Bronchus (tissue), 1 donor: ENCODE results near the genes SLC13A5, DVL2, EIF5A, KCTD11, SPEM2, ZBTB4 and SLC35G6.

DNA sequence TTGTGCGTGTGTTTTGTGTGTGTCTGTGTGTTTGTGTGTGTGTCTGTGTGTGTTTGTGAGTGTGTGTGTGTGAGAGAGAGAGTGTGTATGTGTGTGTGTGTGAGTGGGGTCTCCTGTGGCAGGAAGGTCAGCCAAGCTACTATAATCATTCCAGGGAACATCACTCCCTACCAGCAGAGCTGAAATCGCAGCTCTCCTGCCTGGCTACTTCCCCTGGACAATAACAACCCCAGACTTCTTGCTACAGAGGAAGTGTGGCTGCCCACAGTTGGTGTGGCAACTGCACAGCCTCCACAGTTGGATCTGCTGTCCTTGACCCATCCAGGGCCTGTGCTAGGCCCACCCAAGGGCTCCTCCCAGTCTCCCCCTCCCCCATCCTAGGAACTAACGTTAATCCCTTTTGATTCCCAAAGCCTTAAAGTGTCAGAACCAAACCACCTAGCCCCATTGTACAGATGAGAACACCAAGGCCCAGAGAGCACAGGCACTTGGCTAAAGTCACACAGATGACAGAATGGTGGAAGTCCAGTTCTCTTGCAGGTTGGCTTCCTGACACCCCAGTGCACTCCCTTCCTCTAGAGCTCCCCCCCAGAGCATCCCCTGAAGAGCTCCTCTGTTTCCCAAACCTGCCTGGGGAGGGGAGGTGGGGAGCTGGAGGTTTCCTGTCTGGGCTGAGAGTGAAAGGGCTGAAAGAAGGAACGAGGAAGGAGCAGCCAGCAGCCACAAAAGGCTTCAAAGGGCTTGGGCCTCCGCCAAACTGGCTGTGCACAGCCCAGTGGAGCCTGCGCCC is 1.3 kb downstream of the SLC13A5 start:
- PRO-cap, result no peak

DNA sequence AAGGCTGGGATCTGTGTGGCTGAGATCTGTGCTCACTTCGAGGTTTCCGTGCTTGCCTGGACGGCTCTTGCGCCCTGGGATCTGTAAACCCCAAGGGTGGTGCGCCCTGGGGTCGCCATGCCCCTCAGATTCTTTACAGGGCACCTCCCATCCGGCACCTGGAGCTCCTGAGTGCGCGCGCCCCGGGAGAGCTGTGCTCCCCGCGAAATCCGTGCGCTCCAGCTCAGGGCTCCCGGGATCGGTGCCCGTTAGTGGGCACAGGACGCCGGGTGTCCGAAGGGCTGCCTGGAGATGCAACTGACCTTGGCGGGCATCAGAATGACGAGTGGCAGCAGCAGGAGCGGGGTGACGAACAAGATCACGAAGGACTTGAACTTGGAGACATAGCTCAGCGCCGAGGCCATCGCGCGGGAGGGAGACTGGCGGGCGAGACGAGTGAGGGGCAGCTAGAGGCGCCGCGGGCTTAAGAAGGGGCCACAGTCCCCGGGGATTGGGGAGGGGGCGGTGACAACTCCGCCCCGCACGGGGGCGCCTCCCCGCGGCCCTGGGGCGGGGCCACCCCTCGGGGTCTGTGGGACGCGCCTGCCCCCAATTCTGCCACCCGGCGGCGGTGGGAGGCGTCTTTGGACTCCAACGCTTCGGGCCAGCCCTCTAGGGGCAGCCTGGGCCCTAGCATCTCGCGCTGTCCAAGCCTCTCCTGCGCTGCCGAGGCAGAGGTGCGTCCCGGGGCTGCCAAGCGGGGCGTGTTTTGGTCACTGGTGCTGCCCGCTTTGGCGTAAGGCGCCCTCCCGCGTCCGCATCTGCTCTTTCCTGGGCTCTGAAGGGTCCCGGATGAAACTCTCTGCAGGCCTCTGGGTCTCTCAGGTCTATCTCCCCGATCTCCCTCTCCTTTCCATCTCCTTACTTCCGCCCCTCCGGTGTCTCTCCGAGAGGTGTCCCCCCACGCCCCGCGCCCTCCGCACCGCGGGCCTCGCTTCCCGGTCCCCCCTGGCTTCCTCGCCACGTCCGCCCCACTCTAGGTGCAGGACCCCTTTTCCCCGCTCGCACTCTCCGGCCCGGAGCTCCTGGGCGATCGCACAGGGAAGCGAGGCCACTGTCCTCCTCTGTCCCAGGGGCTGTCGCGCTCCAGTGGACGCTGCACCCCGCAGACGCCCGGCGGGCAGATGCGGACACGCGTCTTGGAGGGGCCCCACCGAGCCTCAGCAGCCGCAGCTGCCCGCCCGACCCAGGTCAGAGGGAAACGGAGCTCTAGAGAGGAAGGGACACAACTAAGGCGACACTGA is at the start of gene SLC13A5:
SLC13A5 (minus strand) TSS at position 440 of the 1,283 bp plus-strand sequence.
- PRO-cap, result no peak

DNA sequence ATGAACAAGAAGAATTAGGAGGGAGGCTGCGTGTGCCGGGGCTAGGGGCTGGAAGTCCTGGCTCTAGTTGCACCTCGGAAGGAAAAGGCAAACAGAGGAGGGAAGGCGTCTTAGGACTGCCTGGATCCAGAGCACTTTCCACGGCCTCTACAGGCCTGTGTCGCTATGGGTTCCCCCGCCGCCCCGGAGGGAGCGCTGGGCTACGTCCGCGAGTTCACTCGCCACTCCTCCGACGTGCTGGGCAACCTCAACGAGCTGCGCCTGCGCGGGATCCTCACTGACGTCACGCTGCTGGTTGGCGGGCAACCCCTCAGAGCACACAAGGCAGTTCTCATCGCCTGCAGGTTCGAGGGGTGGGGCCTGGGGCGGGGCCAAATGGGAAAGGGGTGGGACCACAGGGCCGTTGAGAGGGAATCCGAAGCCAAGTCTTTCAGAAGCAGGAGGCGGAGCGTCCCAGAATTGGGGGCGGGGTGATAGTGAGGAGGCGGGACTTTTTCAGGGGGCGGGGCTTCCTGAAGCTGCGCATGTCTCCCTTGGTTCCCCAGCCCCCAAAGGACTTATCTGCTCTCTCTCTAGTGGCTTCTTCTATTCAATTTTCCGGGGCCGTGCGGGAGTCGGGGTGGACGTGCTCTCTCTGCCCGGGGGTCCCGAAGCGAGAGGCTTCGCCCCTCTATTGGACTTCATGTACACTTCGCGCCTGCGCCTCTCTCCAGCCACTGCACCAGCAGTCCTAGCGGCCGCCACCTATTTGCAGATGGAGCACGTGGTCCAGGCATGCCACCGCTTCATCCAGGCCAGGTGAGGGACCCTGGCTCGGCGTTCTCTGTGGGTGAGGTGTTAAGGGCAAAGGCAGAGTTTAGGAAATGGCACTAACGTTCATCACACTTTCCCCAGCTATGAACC is 908 bp downstream of the BCL6B start:
- PRO-cap, result unidirectional peak, minus-strand start at position 236 of the sequence

GRCh38 chr17:7112007-7112709 is 2.5 kb downstream of the ASGR2 start:
- PRO-cap, result no peak

- PRO-cap, result no peak
Measured at GRCh38 chr17:7137179-7137574, 22.6 kb upstream of the ASGR2 start.

GRCh38 chr17:7221408-7221825 is 1.7 kb downstream of the ACADVL start:
- PRO-cap, result no peak

DNA sequence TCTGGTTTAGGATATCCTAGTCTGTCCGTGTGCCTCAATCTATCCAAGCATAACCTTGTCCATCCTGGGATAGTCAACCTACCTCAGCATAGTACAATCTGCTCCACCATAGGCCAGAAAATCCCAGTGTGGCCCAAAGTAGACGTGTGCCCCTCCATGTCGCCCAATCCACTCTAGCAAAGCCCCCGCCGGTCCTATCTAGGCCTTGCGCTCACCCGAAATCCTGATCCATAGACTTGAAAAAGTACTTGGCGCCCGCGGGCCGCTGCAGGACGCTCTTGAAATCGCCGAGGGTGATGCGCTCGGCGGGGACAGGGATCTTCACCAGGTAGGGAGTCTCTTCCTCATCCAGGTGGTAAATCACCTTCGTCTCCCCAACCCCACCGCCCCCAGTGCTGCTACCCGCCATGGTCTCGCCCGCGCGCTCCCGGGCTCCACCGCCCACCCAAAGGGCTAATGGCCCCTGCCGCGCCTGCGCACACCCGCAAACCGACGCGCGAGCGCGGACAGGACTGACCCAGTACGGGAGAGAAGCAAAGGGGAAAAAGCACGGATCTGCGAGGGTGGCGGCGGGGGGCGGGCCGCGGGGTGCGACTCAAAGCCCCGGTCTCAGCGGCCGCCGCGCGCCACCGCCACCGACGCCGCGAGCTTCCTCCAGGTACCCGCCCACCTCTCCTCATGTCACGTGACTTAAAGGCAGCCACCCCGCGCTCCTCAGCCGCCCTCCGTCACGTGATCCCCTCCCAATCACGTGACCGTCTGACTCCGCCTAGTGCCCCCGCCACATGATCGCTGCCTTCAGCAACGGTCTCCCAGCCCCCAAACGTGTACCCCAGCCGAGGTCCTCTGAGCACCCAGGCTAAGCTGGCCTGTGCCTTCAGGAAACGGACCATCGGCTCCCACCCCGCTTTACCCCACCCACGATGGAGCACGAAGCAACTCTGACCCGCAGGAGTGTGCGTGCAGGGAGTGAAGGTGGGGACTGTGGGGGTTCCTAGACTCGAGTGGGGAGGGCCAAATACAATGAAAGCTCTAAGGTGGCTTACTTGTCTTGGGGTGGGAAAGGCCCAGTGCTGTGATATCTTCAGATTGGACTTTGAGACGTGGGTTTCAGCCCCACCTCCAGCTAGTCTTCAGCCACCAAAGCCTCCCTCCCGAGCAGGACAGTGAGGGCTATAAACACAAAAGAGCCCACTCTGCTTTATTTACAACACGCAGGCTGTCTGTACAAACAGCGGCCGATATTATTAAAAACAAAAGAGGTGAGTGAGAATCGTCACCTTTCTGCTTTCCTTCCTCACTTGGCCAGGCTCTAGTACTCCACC is at the start of gene DVL2:
DVL2 (minus strand) TSS at position 664 of the 1,325 bp plus-strand sequence.
- PRO-cap, result bidirectional peak, plus-strand start at position 762 of the sequence, minus-strand start at position 664 of the sequence

GRCh38 chr17:7307500-7308511 is at the start of gene EIF5A:
TSS of gene EIF5A (plus strand) at chr17:7307628.
- PRO-cap, result bidirectional peak, plus-strand start at chr17:7307537, minus-strand start at chr17:7307225; unidirectional peak, plus-strand start at chr17:7307837; bidirectional peak, plus-strand start at chr17:7307996, minus-strand start at chr17:7307931

DNA sequence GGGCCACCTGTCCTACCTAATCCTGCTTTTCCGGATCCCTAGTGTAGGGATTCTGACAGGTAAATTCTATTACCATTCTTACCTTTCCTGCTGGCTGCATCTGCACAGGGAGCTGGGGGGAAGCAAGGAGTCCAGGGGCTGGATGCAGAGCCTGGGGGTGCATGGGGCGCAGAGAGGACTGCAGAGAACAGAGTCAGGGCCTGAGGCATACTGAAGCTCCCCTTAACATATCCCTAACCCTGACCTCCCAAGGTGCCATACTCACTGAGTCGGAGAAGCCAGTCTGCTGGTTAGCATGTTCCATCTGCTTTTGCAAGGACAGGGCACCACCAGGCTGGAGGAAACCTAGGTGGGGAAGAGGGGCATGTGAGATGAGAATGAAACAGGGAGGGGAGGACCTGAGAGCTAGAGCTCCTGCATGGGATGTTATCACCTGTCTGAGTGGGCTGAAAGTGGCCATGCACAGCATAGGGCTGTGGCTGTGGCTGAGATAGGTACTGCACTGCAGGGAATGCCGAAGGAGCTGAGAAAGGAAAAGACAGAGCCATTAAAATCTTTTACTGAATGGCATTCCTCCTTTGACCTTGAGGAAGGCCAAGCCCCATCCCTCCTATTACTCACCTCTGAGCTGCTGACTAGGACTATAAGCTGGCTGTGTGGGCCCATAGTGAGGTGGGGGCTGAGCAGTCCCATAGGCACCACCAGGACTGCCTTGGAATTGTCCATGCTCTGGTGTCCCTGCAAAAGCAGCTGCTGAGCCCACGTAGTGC is 2.0 kb downstream of the GPS2 start:
- PRO-cap, result no peak

DNA sequence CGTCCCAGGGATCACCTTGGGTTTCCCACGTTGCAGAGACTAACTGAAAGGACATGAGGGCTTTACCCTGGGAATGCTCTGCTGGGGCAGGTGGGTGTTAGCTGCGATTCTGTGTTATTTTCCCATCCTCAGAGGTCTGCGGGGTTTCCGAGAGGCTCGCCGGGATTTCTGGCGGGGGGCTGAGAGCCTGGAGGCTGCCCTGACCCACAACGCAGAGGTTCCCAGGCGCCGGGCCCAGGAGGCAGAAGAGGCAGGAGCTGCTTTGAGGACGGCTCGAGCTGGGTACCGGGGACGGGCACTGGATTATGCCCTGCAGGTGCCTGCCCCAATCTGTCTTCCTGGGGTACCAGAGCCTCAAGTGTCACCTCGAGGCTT is 6.9 kb downstream of the ACAP1 start:
- PRO-cap, result no peak

- PRO-cap, result bidirectional peak, plus-strand start at chr17:7352162, minus-strand start at chr17:7352008; unidirectional peak, minus-strand start at chr17:7352437
Measured at GRCh38 chr17:7352125-7352819, at the start of gene KCTD11. TSS of gene KCTD11 (plus strand) at chr17:7352162.

GRCh38 chr17:7392861-7393569 is 1.3 kb downstream of the PLSCR3 start:
- PRO-cap, result no peak

GRCh38 chr17:7404292-7405320 is 709 bp upstream of the TMEM256 start:
- PRO-cap, result bidirectional peak, plus-strand start at chr17:7404332, minus-strand start at chr17:7404095; unidirectional peak, plus-strand start at chr17:7404653; unidirectional peak, plus-strand start at chr17:7404915

- PRO-cap, result no peak
Measured at GRCh38 chr17:7425368-7425827, at the start of gene SPEM2. TSS of gene SPEM2 (plus strand) at chr17:7425616.

DNA sequence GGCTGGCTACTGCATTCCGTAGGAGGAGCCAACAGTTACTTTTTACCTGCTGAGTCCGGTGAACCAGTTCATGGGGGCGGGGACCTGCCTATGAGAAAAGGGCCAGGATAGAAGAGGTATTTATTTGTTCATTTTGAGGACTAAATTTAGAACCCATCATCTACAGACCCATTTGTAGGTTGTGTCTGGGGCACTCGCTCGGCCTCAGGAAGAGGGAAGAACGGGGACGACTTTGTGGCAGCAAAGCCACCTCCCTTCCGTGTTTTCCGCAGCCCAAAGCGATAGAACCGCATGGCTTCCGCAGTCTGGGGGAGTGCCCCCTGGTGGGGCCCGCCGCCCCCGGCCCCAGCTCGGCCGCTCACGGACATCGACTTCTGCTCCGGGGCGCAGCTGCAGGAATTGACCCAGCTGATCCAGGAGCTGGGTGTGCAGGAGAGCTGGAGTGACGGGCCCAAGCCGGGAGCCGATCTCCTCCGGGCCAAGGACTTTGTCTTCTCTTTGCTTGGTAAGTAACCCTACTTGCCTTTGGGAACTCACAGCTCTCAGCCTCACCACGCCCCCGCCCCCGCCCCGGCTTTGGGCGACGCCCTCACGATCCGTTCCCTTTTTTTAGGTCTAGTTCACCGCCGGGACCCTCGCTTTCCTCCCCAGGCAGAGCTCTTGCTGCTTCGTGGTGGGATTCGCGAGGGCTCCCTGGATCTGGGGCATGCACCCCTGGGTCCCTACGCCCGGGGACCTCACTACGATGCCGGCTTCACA is 525 bp downstream of the TMEM102 start:
- PRO-cap, result unidirectional peak, plus-strand start at position 71 of the sequence; bidirectional peak, plus-strand start at position 431 of the sequence, minus-strand start at position 280 of the sequence; bidirectional peak, plus-strand start at position 612 of the sequence, minus-strand start at position 500 of the sequence

DNA sequence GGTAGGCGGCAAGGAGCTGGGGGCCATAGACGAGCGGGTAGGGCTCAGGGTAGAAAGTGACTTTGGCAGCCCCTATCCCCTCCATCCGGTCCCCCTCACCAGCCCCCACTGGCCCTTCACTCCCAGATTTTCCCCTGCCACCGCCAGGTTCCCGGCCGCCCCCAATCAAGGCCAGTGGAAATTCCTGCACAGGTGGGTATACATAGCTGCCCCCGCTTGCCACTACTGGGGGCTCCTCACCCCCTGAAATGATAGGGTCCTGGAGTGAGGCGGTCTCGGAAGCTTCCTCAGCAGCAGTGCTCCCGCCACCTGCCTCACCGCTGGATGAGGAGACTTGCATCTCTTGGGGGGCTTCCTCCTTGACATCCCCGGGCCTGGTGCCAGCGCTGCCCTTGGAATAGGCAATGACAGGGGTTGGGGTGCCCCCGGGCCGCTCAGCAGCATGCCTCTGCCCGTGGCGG is 17.2 kb downstream of the ZBTB4 start:
- PRO-cap, result no peak

DNA sequence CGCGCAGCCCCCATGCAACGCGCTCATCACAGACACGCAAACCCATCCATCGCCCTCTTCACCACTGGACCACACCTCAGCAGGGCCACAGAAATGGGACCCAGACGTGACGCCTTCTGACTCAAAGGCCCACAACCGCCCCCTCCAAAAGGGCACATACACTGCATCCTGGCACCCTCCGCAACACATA is 1.1 kb downstream of the ZBTB4 start:
- PRO-cap, result no peak

DNA sequence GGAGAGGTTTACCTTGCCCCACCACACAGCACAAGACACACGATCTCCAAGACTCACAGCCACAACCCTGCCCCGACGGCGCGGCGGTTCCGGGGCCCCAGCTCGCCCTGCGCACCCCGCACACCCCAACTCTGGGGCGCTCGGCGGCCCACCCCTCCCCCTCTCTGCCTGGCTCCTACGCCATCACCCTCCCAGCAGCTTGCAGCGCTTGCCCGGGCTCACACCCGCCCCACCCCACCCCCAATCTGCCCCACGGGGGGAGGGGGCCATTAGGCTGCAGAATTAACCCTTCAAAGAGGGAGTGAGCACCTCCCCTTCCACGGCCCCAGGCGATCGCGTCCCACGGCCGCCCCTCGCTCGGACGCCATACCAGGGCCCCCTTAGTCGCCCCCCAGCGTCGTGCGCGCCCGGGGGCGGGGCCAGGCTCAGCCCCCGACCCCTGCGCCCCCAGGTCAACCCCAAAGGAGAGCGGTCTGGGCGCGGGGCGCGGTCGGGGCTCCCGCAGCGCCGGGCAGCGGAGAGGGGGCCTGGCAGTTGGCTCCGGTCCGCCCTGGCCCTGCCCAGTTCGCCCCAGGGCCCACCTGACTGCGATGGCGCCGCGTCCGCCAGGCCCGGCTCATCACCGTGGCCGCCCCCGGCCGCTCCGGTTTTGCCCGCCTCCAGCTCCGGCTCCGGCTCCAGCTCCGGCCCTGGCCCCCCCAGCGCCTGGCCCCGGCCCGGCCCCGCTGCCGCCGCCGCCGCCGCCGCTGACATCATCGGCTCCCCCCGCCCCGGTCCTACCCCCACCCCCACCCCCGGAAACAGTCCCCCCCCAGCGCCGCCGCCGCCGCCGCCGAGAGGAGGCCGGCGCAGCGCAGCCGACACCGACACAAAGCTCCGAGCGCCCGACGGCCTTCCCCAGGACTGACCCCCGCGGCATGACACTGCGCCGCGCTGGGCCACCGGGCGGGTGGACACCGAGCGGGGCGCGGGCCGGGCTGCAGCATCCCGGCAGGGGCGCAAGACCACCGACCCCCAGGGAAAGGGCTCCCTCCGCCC is at the start of gene ZBTB4:
ZBTB4 (minus strand) TSS at position 757 of the 1,038 bp plus-strand sequence.
- PRO-cap, result bidirectional peak, plus-strand start at position 835 of the sequence, minus-strand start at position 707 of the sequence

GRCh38 chr17:7481277-7481997 is at the start of gene SLC35G6:
TSS of gene SLC35G6 (plus strand) at chr17:7481446.
- PRO-cap, result no peak

GRCh38 chr17:7484153-7484892 is 3.1 kb downstream of the SLC35G6 start:
- PRO-cap, result bidirectional peak, plus-strand start at chr17:7484370, minus-strand start at chr17:7484271; bidirectional peak, plus-strand start at chr17:7484829, minus-strand start at chr17:7484696